Urinary bladder (tissue), 3 donors: ENCODE results near the gene MRPL41.

GRCh38 chr9:137406223-137406801 lies 16.6 kb downstream of the EXD3 start:
- PRO-cap = no peak
- RAMPAGE, long total RNA = no peak

- PRO-cap = no peak
- RAMPAGE, long total RNA = no peak
Measured at GRCh38 chr9:137407924-137408339, 15.0 kb downstream of the EXD3 start.

GRCh38 chr9:137439327-137439752 lies 1.8 kb downstream of the ENTPD8 start:
- PRO-cap = no peak
- RAMPAGE, long total RNA = no peak

DNA sequence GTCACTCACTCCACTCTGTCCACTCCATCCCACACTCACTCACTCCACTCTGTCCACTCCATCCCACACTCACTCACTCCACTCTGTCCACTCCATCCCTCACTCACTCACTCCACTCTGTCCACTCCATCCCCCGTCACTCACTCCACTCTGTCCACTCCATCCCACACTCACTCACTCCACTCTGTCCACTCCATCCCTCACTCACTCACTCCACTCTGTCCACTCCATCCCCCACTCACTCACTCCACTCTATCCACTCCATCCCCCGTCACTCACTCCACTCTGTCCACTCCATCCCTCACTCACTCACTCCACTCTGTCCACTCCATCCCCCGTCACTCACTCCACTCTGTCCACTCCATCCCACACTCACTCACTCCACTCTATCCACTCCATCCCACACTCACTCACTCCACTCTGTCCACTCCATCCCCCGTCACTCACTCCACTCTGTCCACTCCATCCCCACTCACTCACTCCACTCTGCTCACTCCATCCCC lies 32.7 kb downstream of the PNPLA7 start:
- PRO-cap = no peak
- RAMPAGE, long total RNA = no peak

GRCh38 chr9:137518464-137519230 lies 31.6 kb downstream of the PNPLA7 start:
- PRO-cap = no peak
- RAMPAGE, long total RNA = no peak

DNA sequence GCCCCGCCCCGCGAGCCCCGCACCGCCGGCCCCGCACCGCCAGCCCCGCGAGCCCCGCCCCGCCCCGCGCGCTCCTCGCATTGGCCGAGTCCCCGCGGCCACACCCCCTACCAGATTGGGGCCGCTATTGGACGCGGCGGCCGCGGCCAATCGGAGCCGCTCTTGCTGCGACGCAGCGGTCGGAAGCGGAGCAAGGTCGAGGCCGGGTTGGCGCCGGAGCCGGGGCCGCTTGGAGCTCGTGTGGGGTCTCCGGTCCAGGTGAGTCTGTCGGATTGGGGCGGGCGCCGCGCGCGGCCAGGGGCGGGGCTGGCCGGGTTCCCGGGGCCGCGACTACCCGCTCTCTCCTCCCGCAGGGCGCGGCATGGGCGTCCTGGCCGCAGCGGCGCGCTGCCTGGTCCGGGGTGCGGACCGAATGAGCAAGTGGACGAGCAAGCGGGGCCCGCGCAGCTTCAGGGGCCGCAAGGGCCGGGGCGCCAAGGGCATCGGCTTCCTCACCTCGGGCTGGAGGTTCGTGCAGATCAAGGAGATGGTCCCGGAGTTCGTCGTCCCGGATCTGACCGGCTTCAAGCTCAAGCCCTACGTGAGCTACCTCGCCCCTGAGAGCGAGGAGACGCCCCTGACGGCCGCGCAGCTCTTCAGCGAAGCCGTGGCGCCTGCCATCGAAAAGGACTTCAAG lies at the start of gene MRPL41:
MRPL41 (plus strand) TSS at position 159 of the 676 bp plus-strand sequence.
- PRO-cap = bidirectional peak, plus-strand start at position 193 of the sequence, minus-strand start at position 56 of the sequence
- RAMPAGE, long total RNA = no peak

DNA sequence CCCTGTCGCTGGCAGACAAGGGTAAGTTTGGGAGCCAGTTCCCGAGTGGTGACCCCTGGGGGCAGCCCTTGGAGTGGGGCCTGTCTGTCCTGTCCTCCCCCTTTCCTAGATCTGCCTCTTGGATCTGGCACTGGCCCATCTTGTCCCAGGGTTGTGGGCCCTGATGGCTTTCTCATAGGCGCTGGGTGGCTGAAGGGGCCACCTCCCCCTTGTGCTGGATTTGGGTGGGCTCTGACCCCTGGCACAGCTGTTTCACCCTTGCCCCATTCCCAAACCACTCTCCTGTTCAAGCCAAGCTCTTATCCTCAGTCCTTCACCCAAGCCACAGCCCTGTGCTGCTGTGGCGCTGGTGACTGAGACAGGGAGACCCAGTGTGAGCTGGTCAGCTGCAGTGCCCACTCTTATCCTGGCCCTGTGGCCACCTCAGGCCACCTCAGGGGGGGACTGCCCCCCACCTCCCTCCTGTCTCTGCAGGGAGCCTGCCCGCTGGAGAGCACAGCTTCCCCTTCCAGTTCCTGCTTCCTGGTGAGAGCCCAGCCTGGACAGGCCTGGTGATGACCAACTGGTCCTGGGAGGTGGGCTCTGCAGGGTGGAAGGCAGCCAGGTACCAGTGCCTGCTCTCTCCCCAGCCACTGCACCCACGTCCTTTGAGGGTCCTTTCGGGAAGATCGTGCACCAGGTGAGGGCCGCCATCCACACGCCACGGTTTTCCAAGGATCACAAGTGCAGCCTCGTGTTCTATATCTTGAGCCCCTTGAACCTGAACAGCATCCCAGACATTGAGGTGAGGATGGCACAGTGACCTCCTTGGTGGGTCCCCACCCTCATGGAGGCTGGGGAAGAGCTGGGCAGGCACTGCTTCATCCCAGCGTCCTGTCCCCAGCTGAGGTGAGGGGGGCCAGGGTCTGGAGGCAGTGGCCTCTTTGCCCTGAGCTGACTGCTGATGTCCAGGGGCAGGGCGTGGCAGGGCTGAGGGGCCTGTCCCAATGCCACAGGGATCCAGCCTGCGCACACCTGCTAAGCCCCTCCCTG lies 5.5 kb upstream of the EHMT1 start:
- PRO-cap = no peak
- RAMPAGE, long total RNA = no peak

- PRO-cap = no peak
- RAMPAGE, long total RNA = no peak
Measured at GRCh38 chr9:137794396-137794969, 83.1 kb upstream of the CACNA1B start.